GM12878 (cell line): ENCODE measurements around a stretch of chr10.

GRCh38 chr10:124522694-124523855 is 61.5 kb downstream of the LHPP start:
- RAMPAGE, long total RNA, result no peak
- RRBS, 2 experiments, result 36 to 58% methylated on average over 3 of the region's 35 CpGs
CAGE:
- cytosol, long polyA minus RNA, result no peak
- cytosol, long polyA plus RNA, result no peak
- long polyA plus RNA, result no peak
- nucleolus, long total RNA, result no peak
- nucleus, long polyA plus RNA, result no peak
- nucleus, long total RNA, result no peak

GRCh38 chr10:124565469-124566365 is 104.1 kb downstream of the LHPP start:
- RAMPAGE, long total RNA, result no peak
- RRBS, 2 experiments, result 52 to 53% methylated on average over 2 of the region's 29 CpGs
CAGE:
- cytosol, long polyA minus RNA, result no peak
- cytosol, long polyA plus RNA, result no peak
- long polyA plus RNA, result no peak
- nucleolus, long total RNA, result no peak
- nucleus, long polyA plus RNA, result no peak
- nucleus, long total RNA, result no peak

DNA sequence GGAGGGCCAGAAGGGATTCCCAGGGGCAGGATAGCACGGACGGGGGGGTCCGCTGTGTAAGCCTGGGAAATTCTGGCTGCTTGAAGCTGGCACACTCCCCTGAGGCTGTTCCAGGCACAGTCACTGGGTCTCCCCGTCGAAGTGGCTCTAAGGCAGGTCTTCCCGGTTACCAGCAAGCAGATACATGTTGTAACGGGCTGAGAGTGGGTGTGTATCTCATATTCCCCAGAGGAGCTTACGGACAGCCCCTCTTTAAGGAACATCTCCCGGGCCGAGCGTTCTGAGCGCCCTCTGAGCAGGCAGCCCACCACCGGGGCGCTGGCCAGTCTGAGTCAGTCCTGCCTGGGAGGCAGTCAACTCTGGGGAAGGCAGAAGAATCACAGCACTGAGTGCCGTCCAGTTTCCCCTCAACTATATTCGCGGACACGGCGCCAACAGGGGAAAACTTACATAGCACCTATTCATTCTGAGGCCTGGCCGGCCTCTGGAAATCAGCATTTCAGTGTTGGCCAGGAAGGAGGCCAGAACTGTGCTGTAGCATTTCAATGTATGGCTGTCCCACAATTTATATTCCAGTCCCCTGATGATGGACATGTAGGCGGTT is 117.4 kb downstream of the LHPP start:
- RAMPAGE, long total RNA, result no peak
- RRBS, 2 experiments, result 46 to 48% methylated on average over 5 to 8 of the region's 21 CpGs
CAGE:
- cytosol, long polyA minus RNA, result no peak
- cytosol, long polyA plus RNA, result no peak
- long polyA plus RNA, result no peak
- nucleolus, long total RNA, result no peak
- nucleus, long polyA plus RNA, result no peak
- nucleus, long total RNA, result no peak

DNA sequence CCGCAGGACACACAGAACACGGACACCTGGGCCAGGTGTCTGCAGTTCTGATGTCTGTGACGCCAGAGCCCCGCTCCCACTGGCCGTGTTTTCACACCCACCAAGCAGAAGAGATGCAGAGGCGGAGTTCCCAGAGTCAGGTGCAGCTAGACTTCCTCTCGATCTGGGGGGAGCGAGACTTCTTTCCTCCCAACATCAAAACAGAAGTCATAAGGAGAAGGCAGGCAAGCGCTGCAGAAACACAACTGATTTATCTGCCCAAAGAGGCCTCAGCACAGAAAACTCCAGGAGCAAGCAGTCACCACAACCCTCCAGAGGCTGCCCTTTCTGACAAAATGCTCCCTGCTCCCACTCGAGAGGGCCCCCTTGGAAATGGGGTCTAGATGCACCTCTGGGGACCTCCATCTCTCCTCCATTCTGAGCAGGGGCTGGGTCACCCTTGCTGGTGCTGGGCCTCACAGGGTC is 107.4 kb downstream of the FAM53B start:
- RAMPAGE, long total RNA, result no peak
- RRBS, 2 experiments, result no CpG with 5 or more reads among the region's 10 CpGs
CAGE:
- cytosol, long polyA minus RNA, result no peak
- cytosol, long polyA plus RNA, result no peak
- long polyA plus RNA, result no peak
- nucleolus, long total RNA, result no peak
- nucleus, long polyA plus RNA, result no peak
- nucleus, long total RNA, result no peak

- RAMPAGE, long total RNA, result no peak
- RRBS, 2 experiments, result 90 to 95% methylated on average over 3 to 4 of the region's 17 CpGs
CAGE:
- cytosol, long polyA minus RNA, result no peak
- cytosol, long polyA plus RNA, result no peak
- long polyA plus RNA, result no peak
- nucleolus, long total RNA, result no peak
- nucleus, long polyA plus RNA, result no peak
- nucleus, long total RNA, result no peak
Measured at GRCh38 chr10:124674511-124675464, 69.4 kb downstream of the FAM53B start.

GRCh38 chr10:124722584-124723802 is 21.2 kb downstream of the FAM53B start:
- RAMPAGE, long total RNA, result no peak
- RRBS, 2 experiments, result no CpG with 5 or more reads among the region's 9 CpGs
CAGE:
- cytosol, long polyA minus RNA, result no peak
- cytosol, long polyA plus RNA, result no peak
- long polyA plus RNA, result no peak
- nucleolus, long total RNA, result no peak
- nucleus, long polyA plus RNA, result no peak
- nucleus, long total RNA, result no peak

DNA sequence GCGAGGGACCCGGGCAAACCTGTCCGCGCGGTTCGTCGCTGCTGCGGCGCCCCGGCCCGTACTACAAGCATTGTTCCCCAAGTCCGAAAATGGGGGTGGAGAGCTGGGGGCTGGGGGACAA is 1.3 kb downstream of the FAM53B start:
- RAMPAGE, long total RNA, result no peak
- RRBS, 2 experiments, result 1 to 2% methylated on average over 10 of the region's 12 CpGs
CAGE:
- cytosol, long polyA minus RNA, result no peak
- cytosol, long polyA plus RNA, result no peak
- long polyA plus RNA, result no peak
- nucleolus, long total RNA, result no peak
- nucleus, long polyA plus RNA, result no peak
- nucleus, long total RNA, result no peak

GRCh38 chr10:124903033-124903628 is 38.8 kb upstream of the ZRANB1 start:
- RAMPAGE, long total RNA, result no peak
- RRBS, 2 experiments, result no CpG with 5 or more reads among the region's 3 CpGs
CAGE:
- cytosol, long polyA minus RNA, result no peak
- cytosol, long polyA plus RNA, result no peak
- long polyA plus RNA, result no peak
- nucleolus, long total RNA, result no peak
- nucleus, long polyA plus RNA, result no peak
- nucleus, long total RNA, result no peak

GRCh38 chr10:125056925-125058013 is 29.4 kb upstream of the CTBP2 start:
- RAMPAGE, long total RNA, result no peak
- RRBS, 2 experiments, result no CpG with 5 or more reads among the region's 26 CpGs
CAGE:
- cytosol, long polyA minus RNA, result no peak
- cytosol, long polyA plus RNA, result no peak
- long polyA plus RNA, result no peak
- nucleolus, long total RNA, result no peak
- nucleus, long polyA plus RNA, result no peak
- nucleus, long total RNA, result no peak

DNA sequence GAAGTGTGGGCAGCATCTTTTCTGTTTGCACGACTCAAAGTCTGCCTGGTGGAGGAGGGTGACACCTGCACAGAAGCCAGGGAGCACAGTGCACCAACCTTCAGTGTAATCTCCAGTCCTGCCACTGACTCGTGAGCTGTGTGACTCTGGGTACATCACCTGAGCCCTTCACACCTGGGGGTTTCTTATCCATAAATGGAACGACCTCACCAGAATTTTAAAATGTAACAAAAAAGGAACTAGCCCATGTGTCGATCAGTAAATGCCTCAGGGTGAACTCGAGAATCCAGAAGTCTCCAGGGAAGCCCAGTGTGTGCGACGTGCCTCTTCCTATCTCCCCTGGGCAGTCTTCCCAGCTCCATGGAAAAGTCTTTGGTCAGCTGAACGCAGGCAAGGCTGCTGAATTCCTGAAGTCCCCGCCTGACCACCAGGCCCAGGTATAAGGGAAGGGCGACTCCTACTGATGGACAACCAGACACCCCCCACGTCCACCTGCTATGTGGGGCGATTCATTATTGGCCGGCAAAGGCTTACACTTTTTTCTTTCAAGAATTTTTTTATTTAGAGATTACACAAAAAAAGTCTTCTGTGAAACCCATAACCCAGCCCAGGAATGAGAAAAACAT is 38.8 kb upstream of the CTBP2 start:
- RAMPAGE, long total RNA, result no peak
- RRBS, 2 experiments, result no CpG with 5 or more reads among the region's 13 CpGs
CAGE:
- cytosol, long polyA minus RNA, result no peak
- cytosol, long polyA plus RNA, result no peak
- long polyA plus RNA, result no peak
- nucleolus, long total RNA, result no peak
- nucleus, long polyA plus RNA, result no peak
- nucleus, long total RNA, result no peak

DNA sequence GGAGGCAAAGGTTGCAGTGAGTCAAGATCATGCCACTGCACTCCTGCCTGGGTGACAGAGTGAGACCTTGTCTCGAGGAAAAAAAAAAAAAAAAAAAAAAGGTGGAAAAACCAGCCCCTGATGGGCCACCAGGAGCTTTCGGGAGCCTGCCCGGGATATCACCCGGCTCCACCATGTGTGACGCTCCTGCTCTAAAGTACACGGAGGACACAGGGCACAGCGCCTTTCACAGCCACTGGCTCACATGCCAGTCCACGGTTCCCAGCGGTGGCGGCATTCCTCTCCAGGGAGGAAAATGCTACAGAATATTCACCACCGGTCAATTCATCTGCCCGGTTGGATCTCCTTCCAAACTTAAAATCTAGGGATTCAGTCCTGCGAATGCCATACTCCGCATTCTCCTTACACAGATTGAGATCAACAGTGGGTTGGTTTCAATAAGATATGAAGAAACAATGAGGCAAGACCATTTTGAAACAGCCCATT is 51.2 kb upstream of the CTBP2 start:
- RAMPAGE, long total RNA, result no peak
- RRBS, 2 experiments, result no CpG with 5 or more reads among the region's 14 CpGs
CAGE:
- cytosol, long polyA minus RNA, result no peak
- cytosol, long polyA plus RNA, result no peak
- long polyA plus RNA, result no peak
- nucleolus, long total RNA, result no peak
- nucleus, long polyA plus RNA, result no peak
- nucleus, long total RNA, result no peak

DNA sequence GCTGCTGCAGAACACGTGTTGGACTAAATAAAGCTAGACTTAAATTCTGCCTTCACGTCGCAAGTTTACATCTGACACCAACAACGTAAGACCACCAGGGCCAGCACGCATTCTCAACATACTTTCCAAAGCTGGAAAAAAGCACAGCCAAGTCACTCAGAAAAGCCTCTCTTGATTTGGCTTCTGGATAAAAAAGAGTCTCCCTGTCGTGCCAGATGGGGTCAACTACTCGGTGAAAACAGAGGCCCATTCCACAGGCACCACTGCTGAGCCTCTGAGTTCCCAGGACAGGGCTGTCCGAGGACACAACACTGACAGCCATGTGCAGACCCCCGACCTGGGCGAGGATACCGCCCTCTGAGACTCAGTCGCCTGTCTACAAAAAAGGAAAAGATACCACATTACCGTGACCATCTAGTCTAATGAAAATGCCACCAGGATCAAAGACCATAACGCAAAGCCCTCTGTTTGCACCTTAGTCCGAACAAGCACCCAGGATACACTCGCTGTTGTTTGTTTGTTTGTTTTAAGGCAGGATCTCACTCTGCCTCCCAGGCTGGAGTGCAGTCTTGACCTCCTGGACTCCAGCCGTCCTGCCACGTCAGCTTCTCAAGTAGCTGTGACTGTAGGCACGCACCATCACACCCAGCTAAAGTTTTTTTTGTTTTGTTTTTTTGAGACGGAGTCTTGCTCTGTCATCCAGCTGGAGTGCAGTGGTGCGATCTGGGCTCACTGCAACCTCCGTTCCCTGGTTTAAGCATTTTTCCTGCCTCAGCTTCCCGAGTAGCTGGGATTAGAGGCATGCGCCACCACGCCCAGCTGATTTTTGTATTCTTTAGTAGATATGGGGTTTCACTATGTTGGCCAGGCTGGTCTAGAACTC is 55.5 kb upstream of the CTBP2 start:
- RAMPAGE, long total RNA, result no peak
- RRBS, 2 experiments, result no CpG with 5 or more reads among the region's 25 CpGs
CAGE:
- cytosol, long polyA minus RNA, result no peak
- cytosol, long polyA plus RNA, result no peak
- long polyA plus RNA, result no peak
- nucleolus, long total RNA, result no peak
- nucleus, long polyA plus RNA, result no peak
- nucleus, long total RNA, result no peak

DNA sequence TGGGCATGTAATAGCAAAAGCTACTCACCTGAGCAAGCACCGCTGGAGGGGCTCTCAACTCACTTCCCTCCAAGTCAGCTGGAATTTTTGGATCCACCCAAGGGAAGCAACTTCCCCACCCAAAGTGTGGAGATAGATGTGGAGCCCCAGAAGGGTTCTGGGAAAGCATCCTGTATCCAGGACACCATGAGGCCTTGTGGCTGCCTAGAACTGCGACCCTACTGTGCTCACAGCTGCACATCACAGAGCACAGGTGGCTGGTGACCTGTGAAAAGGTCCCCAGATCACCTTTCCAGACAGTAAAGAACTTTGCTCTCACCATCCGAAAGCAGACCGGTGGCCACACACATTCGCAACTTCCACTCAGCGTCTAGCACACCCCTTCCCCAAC is 111.7 kb upstream of the CTBP2 start:
- RAMPAGE, long total RNA, result no peak
- RRBS, 2 experiments, result no CpG with 5 or more reads among the region's 6 CpGs
CAGE:
- cytosol, long polyA minus RNA, result no peak
- cytosol, long polyA plus RNA, result no peak
- long polyA plus RNA, result no peak
- nucleolus, long total RNA, result no peak
- nucleus, long polyA plus RNA, result no peak
- nucleus, long total RNA, result no peak

GRCh38 chr10:125149005-125150201 is 121.5 kb upstream of the CTBP2 start:
- RAMPAGE, long total RNA, result no peak
- RRBS, 2 experiments, result no CpG with 5 or more reads among the region's 22 CpGs
CAGE:
- cytosol, long polyA minus RNA, result no peak
- cytosol, long polyA plus RNA, result no peak
- long polyA plus RNA, result no peak
- nucleolus, long total RNA, result no peak
- nucleus, long polyA plus RNA, result no peak
- nucleus, long total RNA, result no peak

- RAMPAGE, long total RNA, result no peak
- RRBS, 2 experiments, result no CpG with 5 or more reads among the region's 3 CpGs
CAGE:
- cytosol, long polyA minus RNA, result no peak
- cytosol, long polyA plus RNA, result no peak
- long polyA plus RNA, result no peak
- nucleolus, long total RNA, result no peak
- nucleus, long polyA plus RNA, result no peak
- nucleus, long total RNA, result no peak
Measured at GRCh38 chr10:125662008-125662461, 20.9 kb downstream of the TEX36 start.

GRCh38 chr10:125666540-125666739 is 16.5 kb downstream of the TEX36 start:
- RAMPAGE, long total RNA, result no peak
- RRBS, 2 experiments, result no CpG with 5 or more reads among the region's 2 CpGs
CAGE:
- cytosol, long polyA minus RNA, result no peak
- cytosol, long polyA plus RNA, result no peak
- long polyA plus RNA, result no peak
- nucleolus, long total RNA, result no peak
- nucleus, long polyA plus RNA, result no peak
- nucleus, long total RNA, result no peak

DNA sequence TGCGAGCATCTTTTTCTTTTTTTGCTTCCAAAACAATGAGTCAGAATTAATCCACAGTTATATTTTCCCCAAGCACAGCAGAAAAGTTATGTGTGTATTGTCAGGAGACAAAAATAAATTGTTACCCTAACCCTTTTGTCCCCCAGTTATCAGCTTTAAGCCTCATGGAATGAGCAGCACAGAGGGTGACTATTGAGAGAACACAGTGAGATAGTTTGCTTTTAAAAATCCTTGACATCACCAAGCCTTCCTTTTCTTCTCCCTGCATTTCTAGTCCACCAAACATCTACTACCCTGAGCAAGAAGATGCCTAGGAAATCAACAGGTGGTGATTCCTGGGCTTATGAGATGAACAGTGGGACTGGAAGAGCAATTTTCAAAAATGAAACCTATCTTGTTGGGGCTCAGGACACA is 27.9 kb downstream of the BCCIP start:
- RAMPAGE, long total RNA, result no peak
- RRBS, 2 experiments, result no CpG with 5 or more reads among the region's 1 CpG
CAGE:
- cytosol, long polyA minus RNA, result no peak
- cytosol, long polyA plus RNA, result no peak
- long polyA plus RNA, result no peak
- nucleolus, long total RNA, result no peak
- nucleus, long polyA plus RNA, result no peak
- nucleus, long total RNA, result no peak

DNA sequence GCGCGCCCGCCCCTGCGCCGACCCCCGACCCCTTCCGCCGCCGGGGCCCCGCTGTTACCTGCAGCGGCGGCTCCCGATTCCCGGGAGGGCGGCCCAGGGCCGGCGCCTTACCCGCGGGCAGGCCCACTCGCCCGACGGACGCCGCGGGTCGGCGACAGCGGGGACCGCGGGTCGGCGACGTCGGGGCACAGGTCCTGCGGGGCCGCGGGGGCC is 298 bp upstream of the FANK1 start:
- RAMPAGE, long total RNA, result no peak
- RRBS, 2 experiments, result 52 to 64% methylated on average over 14 to 21 of the region's 37 CpGs
CAGE:
- cytosol, long polyA minus RNA, result no peak
- cytosol, long polyA plus RNA, result no peak
- long polyA plus RNA, result no peak
- nucleolus, long total RNA, result no peak
- nucleus, long polyA plus RNA, result no peak
- nucleus, long total RNA, result no peak

GRCh38 chr10:126024516-126025114 is 128.3 kb downstream of the FANK1 start:
- RAMPAGE, long total RNA, result no peak
- RRBS, 2 experiments, result no CpG with 5 or more reads among the region's 1 CpG
CAGE:
- cytosol, long polyA minus RNA, result no peak
- cytosol, long polyA plus RNA, result no peak
- long polyA plus RNA, result no peak
- nucleolus, long total RNA, result no peak
- nucleus, long polyA plus RNA, result no peak
- nucleus, long total RNA, result no peak

GRCh38 chr10:126070396-126071270 is 174.3 kb downstream of the FANK1 start:
- RAMPAGE, long total RNA, result no peak
- RRBS, 2 experiments, result no CpG with 5 or more reads among the region's 10 CpGs
CAGE:
- cytosol, long polyA minus RNA, result no peak
- cytosol, long polyA plus RNA, result no peak
- long polyA plus RNA, result no peak
- nucleolus, long total RNA, result no peak
- nucleus, long polyA plus RNA, result no peak
- nucleus, long total RNA, result no peak